A549 (cell line): Measurements from ENCODE around the gene MTX2.

- PRO-cap = no peak
CAGE:
- cytosol, long polyA plus RNA = no peak
- long polyA plus RNA = no peak
- nucleus, long polyA plus RNA = no peak
These were observed 10.6 kb upstream of the HOXD1 start for GRCh38 chr2:176177576-176178564.

- PRO-cap = bidirectional peak, plus-strand start at chr2:176269445, minus-strand start at chr2:176269342
CAGE:
- cytosol, long polyA plus RNA = no peak
- long polyA plus RNA = start-site peak on the plus strand at chr2:176269432-176269470, 27 and 85 reads in 2 replicates
- nucleus, long polyA plus RNA = no peak
These were observed at the start of gene MTX2 for GRCh38 chr2:176269076-176270522. Gene MTX2, plus strand, starts transcription at chr2:176269442.

DNA sequence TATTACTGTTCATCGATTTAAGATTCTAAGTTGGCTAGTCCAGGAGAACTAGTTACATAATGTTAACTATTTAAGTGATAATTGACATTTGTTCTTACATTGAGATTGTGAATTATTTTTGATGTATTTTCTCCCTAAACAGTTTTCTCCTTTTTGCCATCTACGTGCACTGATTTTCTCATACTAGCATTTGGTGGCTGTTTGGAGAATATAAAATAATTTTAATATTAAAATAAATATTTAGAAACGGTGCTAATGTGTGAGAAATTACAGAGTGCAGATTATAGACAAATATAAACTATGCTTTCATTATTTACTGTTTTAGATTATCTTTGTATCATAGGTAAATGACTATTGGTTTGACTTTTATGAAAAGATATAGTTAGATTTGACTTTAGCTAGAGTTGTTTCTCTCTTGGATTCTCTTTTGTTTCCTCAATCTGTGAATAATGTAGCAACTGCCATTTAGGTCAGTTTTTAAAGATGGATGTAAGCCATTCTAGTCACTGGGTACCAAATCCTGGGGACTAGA, 10.4 kb downstream of the MTX2 start:
- PRO-cap = no peak
CAGE:
- cytosol, long polyA plus RNA = no peak
- long polyA plus RNA = no peak
- nucleus, long polyA plus RNA = no peak

DNA sequence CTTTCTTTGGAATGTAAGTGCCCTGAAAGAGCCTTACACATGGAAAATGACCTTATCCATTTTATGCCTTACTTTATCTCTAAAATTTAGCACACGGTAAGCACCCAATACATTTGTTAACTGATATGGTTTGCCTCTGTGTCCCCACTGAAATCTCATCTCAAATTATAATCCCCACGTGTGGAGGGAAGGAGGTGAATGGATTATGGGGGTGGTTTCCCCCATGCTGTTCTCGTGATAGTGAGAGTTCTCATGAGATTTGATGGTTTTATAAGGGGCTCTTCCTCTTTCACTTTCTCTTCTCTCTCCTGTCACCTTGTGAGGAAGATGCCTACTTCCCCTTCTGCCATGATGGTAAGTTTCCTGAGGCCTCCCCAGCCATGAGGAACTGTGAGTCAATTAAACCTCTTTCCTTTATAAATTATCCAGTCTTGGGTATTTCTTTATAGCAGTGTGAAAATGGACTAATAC, 159.7 kb downstream of the MTX2 start:
- PRO-cap = no peak
CAGE:
- cytosol, long polyA plus RNA = no peak
- long polyA plus RNA = no peak
- nucleus, long polyA plus RNA = no peak

- PRO-cap = no peak
CAGE:
- cytosol, long polyA plus RNA = no peak
- long polyA plus RNA = no peak
- nucleus, long polyA plus RNA = no peak
These were observed 296.7 kb downstream of the MTX2 start for GRCh38 chr2:176565813-176566372.

DNA sequence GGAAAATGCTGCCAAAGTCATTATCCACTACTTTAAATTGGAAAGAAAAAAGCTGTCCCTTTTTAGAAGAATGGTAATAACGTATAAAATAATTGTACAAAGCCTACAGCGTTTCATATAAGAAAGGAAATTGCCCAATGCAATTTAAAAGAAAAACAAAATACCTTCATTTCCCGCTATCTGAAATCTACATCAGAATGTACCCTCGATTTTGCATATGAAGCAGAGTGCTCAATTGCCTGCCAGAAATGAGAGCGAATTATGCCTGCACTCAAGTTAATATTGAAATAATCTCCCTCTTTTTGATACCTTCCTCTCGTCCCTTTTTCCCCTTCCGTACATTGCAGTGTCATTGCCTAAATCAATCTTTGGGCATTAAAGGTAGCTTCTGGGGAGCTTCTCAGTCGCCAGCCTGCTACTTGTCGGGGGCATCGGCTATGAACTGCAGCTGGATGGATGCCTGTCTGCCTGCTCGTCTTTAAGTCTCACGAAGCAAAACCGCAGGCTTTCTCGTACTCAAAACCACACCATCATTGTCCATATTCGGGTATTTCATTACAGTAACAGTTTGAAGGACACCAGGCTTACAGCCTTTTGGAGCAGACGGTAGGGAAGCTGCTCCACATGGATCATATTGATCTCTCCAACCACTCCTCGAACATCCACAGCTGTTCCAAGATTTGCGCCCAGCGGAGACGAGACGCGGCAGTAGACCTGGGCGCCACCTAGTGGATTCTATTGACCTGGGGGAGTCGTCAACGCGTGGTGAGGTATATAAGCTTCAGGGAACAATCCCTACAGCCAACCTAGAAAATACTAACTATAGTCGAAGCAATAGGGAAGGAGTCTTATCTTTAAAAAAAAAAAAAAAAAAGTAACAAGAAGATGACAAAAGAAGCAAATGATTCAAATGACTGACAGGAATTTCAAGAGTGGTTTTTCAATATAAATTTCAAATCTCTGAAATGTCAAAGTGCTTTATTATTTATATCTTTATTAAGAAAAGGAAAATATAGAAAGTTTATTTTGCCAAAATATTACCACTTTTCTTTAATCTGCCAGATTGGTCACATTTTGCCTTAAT, 63.9 kb upstream of the HNRNPA3 start:
- PRO-cap = no peak
CAGE:
- cytosol, long polyA plus RNA = no peak
- long polyA plus RNA = no peak
- nucleus, long polyA plus RNA = no peak

GRCh38 chr2:177220032-177221119, 7.8 kb downstream of the HNRNPA3 start:
- PRO-cap = no peak
CAGE:
- cytosol, long polyA plus RNA = start-site peak on the plus strand at chr2:177220308-177220321, 85 and 92 reads in 2 replicates; start-site peak on the plus strand at chr2:177220385-177220445, 173 and 50 reads in 2 replicates
- long polyA plus RNA = no peak
- nucleus, long polyA plus RNA = start-site peak on the plus strand at chr2:177220311-177220592, 331 and 701 reads in 2 replicates

- PRO-cap = no peak
CAGE:
- cytosol, long polyA plus RNA = no peak
- long polyA plus RNA = no peak
- nucleus, long polyA plus RNA = no peak
These were observed 48.8 kb upstream of the NFE2L2 start for GRCh38 chr2:177313271-177313774.

- PRO-cap = no peak
CAGE:
- cytosol, long polyA plus RNA = no peak
- long polyA plus RNA = no peak
- nucleus, long polyA plus RNA = no peak
These were observed 61.3 kb upstream of the TTC30A start for GRCh38 chr2:177679875-177680192.

- PRO-cap = no peak
CAGE:
- cytosol, long polyA plus RNA = no peak
- long polyA plus RNA = no peak
- nucleus, long polyA plus RNA = no peak
These were observed 47.9 kb downstream of the OSBPL6 start for GRCh38 chr2:178242070-178242799.

DNA sequence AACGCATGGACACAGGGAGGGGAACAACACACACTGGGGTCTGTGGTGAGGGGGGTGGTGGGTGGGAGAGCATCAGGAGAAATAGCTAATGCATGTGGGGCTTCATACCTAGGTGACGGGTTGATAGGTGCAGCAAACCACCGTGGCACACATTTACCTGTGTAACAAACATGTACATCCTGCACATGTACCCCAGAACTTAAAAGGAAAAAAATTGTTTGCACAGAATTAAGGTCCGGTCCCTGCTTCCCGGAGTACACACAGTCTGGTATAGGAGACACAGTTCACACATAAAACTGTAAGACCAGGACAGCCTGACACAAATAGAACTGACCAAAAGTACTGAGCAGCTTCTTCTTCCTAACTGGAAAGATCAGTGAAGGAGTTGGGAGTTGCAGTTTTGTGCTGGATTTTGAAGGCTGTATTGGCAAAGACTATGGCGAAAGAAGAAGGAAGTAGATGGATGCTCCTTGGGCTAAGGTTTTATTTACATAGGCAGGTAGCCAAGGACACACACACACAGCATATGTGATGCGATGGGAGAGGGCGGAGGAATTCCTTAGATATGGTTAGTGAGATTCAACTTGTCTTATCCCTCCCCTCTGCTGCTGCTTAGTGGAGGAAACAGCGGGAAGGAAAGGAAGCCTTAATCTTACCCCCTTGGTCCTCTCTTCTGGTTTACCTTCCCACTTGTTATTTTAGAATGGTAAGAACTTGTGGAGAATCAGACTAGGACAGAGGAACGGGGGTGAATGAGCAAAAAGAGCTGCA, 87.6 kb downstream of the OSBPL6 start:
- PRO-cap = no peak
CAGE:
- cytosol, long polyA plus RNA = no peak
- long polyA plus RNA = no peak
- nucleus, long polyA plus RNA = no peak

DNA sequence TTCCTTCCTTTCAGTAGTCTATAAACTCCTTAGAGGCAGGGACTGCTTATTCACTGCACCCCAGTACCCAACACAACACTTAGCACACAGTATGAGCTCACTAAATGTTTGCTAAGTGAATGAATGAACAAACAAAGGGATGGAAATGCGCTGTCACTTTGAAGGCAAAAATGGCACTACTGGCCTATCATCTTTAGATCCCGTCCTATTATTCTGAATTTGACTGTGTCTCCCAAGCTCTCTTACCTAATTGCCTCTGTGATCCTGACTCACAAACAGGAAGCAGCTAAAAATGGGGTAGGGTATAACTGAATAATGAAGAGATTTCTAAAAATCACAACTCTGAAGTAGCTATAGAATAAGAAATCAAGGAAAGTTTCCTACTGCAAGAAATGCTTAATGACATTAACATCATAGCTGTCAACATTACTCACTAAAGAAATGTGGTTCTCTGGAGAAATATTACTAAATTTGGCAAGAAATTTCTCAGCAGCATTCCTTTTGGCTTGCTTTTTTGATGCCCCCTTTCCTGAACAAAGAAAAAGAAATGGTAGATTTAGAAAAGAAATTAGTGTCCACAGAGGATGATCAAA, 9.7 kb downstream of the PRKRA start:
- PRO-cap = no peak
CAGE:
- cytosol, long polyA plus RNA = no peak
- long polyA plus RNA = no peak
- nucleus, long polyA plus RNA = no peak

GRCh38 chr2:178484459-178485166, 4.4 kb downstream of the PLEKHA3 start:
- PRO-cap = no peak
CAGE:
- cytosol, long polyA plus RNA = no peak
- long polyA plus RNA = no peak
- nucleus, long polyA plus RNA = no peak

GRCh38 chr2:178493887-178494675, 13.8 kb downstream of the PLEKHA3 start:
- PRO-cap = no peak
CAGE:
- cytosol, long polyA plus RNA = no peak
- long polyA plus RNA = no peak
- nucleus, long polyA plus RNA = no peak

- PRO-cap = no peak
CAGE:
- cytosol, long polyA plus RNA = no peak
- long polyA plus RNA = no peak
- nucleus, long polyA plus RNA = no peak
These were observed 50.3 kb downstream of the PLEKHA3 start for GRCh38 chr2:178530359-178531171.

- PRO-cap = no peak
CAGE:
- cytosol, long polyA plus RNA = no peak
- long polyA plus RNA = no peak
- nucleus, long polyA plus RNA = no peak
These were observed 51.2 kb downstream of the PLEKHA3 start for GRCh38 chr2:178531172-178532066.

DNA sequence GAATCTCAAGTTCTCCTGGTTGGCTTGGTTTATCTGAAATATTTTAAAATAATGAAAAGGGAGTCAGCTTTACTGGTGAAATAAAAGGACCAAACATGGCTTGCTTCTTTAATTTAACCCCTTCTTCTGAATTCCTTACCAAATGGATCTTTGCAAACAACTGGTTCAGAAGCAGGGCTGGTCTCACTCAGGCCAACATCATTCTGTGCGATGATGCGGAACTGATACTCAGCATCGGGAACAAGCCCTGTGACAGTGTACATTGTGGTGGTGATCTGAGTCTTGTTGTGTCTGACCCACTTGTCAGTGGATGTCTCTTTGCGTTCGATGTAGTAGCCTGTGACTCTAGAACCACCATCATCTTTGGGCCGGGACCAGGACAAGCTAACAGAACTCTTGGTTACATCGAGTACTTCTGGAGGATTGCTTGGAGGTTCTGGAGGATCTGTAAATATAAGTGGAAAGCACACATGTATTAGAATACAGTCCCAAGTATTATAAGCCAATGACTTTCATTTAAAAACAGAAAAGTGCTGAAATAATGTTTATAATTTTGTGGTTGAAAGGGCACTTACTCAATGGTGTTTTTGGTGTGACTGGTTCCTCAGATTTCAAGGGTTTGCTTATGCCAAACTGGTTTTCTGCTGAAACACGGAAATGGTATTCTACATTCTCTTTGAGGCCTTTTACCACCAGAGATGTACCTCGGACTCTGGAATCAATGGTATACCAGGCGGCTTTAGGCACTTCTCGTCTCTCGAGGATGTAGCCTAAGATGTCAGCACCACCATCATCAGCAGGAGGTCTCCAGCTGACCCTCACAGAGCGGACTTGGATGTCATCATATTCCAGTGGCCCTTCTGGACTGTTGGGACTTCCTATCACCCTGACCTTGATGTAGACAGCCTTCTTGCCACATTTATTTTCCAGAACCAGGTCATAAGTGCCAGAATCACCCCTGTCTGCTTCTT, 58.8 kb downstream of the PLEKHA3 start:
- PRO-cap = no peak
CAGE:
- cytosol, long polyA plus RNA = no peak
- long polyA plus RNA = no peak
- nucleus, long polyA plus RNA = no peak

DNA sequence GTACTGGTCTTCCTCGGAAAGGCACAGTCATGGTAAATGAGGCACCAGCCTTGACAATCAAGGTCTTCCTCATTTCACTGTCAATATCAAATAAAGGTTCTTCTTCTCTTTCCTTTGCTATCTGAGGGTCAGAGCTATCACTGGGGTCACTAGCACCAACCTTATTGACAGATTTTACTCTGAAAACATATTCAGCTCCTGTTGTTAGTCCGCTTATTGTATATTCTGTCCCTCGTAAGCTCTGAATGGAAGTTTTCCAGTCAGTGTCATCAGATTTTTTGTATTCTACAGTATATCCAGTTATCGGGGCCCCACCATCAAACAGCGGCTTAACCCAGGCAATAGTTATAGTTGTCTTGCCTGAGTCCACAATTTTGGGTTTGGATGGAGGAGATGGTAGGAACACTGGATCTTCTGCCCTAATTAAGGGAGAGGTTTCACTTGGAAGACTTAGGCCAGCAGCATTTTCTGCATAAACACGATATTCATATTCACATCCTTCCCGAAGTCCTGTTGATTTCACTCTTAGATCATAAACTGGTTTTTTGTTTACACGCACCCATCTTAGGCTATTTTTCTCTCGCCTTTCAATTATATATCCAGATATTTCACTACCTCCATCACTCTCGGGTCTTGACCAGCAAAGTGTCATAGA, 79.7 kb downstream of the PLEKHA3 start:
- PRO-cap = no peak
CAGE:
- cytosol, long polyA plus RNA = no peak
- long polyA plus RNA = no peak
- nucleus, long polyA plus RNA = no peak

GRCh38 chr2:178592422-178593302, 112.4 kb downstream of the PLEKHA3 start:
- PRO-cap = no peak
CAGE:
- cytosol, long polyA plus RNA = no peak
- long polyA plus RNA = no peak
- nucleus, long polyA plus RNA = no peak

GRCh38 chr2:178629436-178630044, 149.3 kb downstream of the PLEKHA3 start:
- PRO-cap = no peak
CAGE:
- cytosol, long polyA plus RNA = no peak
- long polyA plus RNA = no peak
- nucleus, long polyA plus RNA = no peak